HL-60 (cell line): ENCODE data around the genes SAC3D1 and NAALADL1.

DNA sequence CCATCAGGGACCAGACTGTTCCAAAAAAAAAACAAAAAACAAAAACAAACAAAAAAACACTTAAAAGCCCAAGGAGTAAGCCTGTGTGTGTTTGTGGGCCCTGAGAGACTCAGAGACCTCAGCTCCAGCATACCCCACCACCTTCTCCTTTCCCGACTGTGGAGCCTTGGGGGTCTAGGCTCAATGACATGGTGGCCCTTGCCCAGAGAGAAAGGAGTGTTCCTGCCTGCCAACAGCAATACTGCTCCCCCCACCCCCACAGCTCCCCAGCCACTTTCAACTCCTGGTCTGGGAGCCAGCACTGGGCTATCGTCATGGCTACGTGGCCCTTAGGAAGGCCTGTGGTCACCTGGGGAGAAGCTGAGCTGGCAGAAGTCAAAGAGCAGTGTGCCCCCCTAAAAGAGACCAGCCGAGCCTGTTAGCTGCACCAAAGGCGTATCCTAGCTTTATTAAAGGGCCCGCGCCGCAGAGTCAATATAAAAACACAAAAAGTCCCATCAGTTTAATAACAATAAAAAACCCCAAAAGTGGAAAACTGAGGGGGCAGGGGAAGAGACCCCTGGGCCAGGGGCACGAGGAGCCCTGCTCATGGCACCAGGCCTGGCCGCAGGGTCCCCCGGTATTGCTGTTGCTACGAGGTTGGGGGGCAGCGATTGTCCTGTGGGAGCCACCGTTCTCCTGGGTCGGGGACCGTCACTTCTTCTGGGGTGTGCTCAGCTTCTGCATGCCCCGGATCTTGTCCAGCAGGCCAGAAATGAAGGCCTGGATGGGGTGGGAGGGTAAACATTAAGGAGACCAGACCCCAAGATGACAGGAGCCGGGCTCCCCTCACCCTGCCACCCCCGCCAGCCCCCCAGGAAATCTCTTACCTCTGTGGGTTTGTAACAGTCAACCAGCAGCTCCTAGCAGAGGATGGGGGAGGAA is 2.4 kb downstream of the PPP1R14B start:
- RRBS = 58% methylated on average over 2 of the region's 19 CpGs

GRCh38 chr11:64250700-64251247 is 556 bp upstream of the PLCB3 start:
- RRBS = 5% methylated on average over 6 of the region's 26 CpGs

- RRBS = 4% methylated on average over 7 of the region's 13 CpGs
Observed at GRCh38 chr11:64318357-64318563, 339 bp downstream of the PRDX5 start.

GRCh38 chr11:64339325-64339481 is 801 bp upstream of the CCDC88B start:
- RRBS = no CpG with 5 or more reads among the region's 2 CpGs

GRCh38 chr11:64348323-64349125 is 8.5 kb downstream of the CCDC88B start:
- RRBS = no CpG with 5 or more reads among the region's 18 CpGs

DNA sequence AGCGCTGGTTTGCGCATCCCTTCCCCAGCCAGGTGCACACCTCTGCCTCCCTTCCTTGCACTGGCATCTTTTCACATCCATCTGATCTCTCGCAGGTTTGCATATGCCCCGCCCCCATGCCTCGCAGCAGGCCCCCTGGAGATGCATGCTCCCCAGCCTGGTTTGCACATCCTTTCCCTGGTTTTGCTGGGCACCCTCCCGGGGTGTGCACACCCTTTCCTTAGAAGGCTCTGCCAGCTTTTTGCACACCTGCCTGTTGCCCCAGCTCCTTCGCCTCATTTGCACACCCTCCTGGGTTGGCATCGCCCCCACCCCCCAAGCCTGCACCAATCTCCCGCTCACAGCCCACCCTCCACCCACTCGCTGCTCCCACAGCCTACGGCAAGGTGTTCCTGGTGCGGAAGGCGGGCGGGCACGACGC is 836 bp downstream of the RPS6KA4 start:
- RRBS = no CpG with 5 or more reads among the region's 16 CpGs

DNA sequence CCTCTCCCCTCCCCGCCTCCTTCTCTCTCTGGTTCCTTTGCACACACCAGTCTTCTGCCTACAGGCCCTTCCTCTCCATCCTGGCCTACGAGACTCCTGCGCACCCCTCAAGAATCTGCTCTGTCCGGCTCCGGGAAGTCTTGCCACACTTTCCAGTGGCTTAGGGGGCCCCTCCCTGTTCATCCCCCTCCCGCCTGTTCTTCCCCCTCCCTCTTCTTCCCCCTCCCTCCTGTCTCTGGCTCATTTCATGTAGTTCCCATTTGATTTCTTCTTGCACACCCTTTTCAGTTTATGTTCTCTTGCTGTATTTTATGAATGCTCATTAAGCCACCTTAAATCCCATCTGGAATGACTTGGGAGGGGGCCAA is 50.8 kb downstream of the RPS6KA4 start:
- RRBS = no CpG with 5 or more reads among the region's 6 CpGs

DNA sequence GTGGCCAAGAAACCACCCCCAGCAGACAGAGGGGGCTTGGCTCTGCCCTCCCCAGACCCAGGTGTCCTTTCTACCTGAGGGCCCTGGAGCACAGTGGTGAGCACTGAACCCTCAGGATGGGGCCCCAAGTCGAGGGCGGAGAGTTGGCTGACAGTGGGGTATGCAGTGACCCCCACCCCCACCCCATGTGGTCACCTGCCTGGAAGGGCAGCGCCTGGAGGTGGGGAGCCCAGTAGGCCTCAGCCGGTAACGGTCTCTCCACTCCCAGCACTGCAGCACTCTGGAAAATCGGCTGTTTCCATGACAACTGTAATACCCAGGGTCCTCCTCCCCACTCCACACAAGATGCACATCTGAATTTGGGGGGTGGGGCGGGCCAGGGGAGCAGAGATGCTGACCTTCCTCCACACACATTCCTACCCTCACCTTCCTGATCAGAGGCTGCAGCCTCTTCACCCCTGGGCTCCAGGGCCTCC is 46.2 kb downstream of the SLC22A12 start:
- RRBS = no CpG with 5 or more reads among the region's 7 CpGs

DNA sequence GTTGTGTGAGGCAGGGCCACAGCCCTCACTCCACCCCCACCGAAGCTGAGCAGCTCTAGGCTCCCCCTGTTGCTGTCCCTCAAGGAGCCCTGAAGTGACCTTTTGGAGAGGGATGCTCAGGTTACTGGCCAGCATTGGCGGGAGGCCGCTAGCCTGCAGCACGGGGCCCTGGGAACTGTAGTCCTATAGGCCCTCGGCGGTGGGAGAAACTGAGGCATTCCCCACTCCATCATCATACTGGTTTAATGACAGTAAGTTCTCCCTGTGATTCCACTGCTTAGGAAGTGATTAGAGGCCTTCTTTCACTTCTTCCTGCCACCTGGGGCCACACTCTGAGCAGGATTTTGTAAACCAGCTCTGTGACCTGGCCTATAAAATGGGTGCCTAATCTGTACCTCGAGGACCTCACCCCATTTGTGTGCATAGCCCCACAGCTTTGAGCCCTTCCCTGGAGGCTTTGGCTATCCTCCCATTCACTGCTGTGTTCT is 729 bp upstream of the PYGM start:
- RRBS = no CpG with 5 or more reads among the region's 7 CpGs

DNA sequence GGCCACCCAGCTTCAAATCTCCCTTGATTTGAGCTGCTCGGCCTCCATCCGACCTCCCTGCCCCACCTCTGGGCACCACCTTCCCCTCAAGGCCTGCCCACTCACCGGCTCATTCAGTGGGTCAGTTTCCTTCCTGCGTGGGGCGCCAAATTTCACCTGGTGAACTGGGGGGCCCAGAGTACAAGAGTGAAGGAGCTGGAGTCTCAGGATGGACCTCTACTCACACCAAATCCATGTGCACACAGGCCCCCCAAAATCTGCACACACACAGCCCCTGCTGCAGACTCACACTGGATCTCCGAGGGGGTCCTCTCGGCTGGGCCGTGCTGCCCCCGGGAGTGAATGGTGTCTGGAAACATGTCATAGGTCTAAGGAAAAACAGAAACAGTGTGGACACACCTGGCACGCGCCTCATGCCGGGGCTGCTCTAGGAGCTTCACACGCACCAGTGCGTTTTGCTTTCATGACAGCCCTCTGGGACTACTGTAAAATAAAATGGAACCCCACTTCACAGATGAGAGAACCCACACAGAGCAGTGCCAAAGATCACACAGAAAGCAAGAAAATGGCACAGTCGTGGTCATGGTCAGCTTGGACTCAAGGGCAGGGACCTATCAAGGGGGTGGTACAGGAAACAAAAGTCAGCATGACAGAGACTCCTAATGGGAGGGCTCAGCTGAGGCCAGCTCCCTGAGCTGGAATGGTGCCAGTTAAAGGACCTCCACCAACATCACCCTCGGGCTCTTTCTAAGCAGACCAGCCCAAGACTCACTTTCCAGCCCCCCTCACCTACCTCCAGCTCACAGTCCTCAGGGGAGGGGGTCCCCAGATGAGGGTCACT is 3.5 kb downstream of the MAP4K2 start:
- RRBS = over 99% methylated on average over 4 of the region's 16 CpGs

DNA sequence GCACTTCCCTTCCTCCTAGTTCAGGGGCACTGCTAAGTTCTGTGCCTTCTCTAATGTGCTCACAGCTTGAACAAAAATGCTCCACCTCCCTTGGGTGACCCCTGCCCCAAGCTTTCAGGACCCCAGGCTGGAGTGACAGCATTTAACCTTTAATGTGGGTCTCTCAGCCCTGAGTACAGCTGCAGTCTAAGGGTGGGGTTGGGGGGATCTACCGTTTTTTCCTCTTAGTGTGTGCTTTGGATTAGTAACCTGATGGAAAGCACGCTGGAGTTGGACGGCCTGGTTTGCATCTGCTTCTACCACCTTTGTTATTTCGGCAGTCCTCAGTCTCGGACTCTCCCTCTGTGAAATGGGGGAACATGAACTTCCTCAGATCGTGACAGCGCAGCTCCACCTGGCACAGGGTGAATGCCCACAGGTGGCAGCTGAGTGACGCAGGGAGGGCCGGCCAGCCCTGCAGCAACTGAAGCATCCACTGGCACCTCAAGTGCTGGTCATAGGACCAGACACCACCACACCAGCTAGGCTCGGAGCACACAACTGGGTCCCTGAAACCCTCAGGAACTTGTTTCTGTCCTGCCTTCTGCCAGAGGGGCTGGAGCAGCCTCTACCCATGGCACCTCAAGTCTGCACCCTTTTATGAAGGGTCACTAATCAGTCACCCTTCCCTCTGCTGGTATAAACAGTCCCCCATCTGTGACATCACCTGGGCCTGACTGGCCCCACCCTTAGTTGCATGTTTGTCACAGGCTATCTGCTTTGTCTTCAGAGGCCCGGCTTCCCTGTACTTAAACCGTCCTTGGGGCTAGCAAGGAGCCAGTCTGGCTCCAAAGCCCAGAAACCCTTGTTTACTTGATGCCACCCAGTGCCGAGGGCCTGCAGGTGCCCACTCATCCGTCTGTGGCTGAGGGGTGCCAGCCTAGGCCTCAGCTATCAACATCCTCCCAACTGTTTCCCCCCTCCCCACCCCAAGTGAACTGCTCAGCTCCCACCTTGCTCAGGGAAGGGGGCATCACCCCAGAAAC is 7.4 kb upstream of the CDC42BPG start:
- RRBS = no CpG with 5 or more reads among the region's 14 CpGs

GRCh38 chr11:64861511-64862421 is 16.7 kb downstream of the EHD1 start:
- RRBS = no CpG with 5 or more reads among the region's 8 CpGs

GRCh38 chr11:64864210-64864874 is 14.1 kb downstream of the EHD1 start:
- RRBS = 83% methylated on average over 2 of the region's 19 CpGs

GRCh38 chr11:64877371-64877665 is 1.1 kb downstream of the EHD1 start:
- RRBS = no CpG with 5 or more reads among the region's 4 CpGs

- RRBS = 26% methylated on average over 4 of the region's 33 CpGs
Observed at GRCh38 chr11:64894710-64895346, 16.4 kb upstream of the EHD1 start.

DNA sequence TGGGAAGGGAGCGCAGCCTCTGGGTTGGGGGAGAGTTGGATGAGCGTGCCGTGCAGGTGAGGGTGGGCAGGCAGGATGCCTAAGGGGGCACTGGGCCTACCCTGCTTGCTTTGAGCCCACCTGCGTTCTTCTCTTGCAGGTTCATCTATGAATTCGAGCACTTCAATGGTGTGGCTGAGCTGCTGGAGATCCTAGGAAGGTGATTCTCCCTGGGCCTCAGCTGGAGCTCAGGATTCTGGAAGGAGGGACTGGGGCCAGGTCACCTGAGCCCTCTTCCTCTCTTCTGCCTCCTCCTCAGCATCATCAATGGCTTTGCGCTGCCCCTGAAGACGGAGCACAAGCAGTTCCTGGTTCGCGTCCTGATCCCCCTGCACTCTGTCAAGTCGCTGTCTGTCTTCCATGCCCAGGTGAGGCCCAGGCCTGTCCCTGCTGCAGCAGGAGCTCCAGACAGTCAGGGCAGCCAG is 5.5 kb downstream of the GPHA2 start:
- RRBS = no CpG with 5 or more reads among the region's 10 CpGs

- RRBS = 5% methylated on average over 15 of the region's 53 CpGs
Observed at GRCh38 chr11:65040468-65041291, at the start of gene SAC3D1. TSS of gene SAC3D1 (plus strand) at chr11:65041210.

GRCh38 chr11:65041292-65041806 is 339 bp downstream of the SAC3D1 start:
- RRBS = 2% methylated on average over 40 of the region's 72 CpGs

DNA sequence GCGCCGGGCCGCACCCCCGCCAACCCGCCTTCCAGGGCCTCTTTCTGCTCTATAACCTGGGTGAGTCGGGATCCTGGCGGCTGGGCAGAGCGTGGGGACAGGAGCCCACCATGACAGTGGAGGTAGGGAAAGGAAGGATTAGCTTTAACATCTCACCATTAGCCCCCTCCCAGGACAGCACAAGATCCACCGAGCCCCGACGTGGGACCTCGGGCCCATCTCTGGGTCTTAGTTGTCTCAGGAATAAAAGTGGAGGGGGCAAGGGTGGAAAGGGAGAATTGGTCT is 739 bp downstream of the SAC3D1 start:
- RRBS = 7% methylated on average over 2 of the region's 12 CpGs

GRCh38 chr11:65058382-65058773 is at the start of gene NAALADL1:
TSS of gene NAALADL1 (minus strand) at chr11:65058553.
- RRBS = no CpG with 5 or more reads among the region's 5 CpGs